Omental fat pad (tissue), 4 donors: ENCODE measurements around a stretch of chr10.

GRCh38 chr10:132311223-132311695, 3.5 kb upstream of the STK32C start:
- PRO-cap, result no peak
- RAMPAGE, long total RNA, 4 experiments, result no peak in any of the 4 experiments

- PRO-cap, result no peak
- RAMPAGE, long total RNA, 4 experiments, result no peak in any of the 4 experiments
Observed at GRCh38 chr10:132334954-132336122, 3.3 kb downstream of the LRRC27 start.

GRCh38 chr10:132536694-132537673, 603 bp upstream of the INPP5A start:
- PRO-cap, result no peak
- RAMPAGE, long total RNA, 4 experiments, result no peak in any of the 4 experiments

DNA sequence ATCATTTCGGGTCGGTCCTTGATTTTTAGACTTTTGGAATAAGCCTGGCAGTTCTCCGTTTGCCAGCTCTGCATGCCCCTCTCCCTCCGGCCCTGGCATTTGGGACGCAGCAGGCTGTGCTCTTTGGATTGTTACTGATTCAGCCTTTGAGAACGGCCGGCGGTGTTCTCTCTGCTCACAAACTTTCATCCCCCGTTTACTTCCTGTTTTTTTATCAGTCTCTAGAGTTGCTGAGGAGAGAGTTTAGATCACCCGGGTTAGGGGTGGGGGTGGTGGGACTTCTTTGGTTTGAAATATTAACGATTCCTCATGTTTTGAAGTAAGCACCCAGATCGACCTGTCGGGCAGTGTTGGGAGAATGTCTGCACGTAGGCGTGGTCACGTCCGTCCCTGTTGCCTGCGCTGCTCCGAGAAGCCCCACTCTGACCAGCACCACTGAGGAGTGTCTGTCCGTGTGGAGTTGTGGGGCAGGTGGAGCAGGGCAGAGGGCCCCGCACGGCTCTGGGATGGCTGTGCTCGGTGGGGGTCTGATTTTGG, 7.1 kb downstream of the INPP5A start:
- PRO-cap, result no peak
- RAMPAGE, long total RNA, 4 experiments, result no peak in any of the 4 experiments

- PRO-cap, result no peak
- RAMPAGE, long total RNA, 4 experiments, result no peak in any of the 4 experiments
Observed at GRCh38 chr10:132545535-132546111, 8.0 kb downstream of the INPP5A start.

DNA sequence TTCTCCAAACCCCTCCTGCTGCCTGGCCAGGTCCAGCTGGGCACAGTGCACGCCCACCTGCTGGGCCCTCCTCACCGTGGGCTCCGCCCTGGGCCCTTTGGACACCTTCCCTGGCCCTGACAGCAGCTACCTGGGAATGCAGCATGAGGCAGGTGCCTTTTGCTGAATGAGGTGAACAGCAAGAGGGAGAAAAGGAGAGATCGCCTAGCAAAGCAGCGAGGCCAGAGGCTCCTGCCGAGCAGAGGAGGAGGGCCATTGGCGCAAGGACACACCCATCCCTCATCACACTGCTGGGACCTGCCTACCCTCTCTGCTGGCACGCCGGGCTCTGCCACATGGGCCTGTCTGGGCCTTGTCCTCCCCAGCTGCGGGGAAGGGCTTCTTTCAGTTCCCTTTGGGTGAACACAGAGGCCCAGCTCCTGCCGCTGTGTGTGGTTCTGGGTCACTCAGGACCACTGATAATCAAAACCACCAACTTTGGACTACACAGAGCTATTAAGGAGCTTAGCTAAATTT, 33.5 kb downstream of the INPP5A start:
- PRO-cap, result no peak
- RAMPAGE, long total RNA, 4 experiments, result no peak in any of the 4 experiments

DNA sequence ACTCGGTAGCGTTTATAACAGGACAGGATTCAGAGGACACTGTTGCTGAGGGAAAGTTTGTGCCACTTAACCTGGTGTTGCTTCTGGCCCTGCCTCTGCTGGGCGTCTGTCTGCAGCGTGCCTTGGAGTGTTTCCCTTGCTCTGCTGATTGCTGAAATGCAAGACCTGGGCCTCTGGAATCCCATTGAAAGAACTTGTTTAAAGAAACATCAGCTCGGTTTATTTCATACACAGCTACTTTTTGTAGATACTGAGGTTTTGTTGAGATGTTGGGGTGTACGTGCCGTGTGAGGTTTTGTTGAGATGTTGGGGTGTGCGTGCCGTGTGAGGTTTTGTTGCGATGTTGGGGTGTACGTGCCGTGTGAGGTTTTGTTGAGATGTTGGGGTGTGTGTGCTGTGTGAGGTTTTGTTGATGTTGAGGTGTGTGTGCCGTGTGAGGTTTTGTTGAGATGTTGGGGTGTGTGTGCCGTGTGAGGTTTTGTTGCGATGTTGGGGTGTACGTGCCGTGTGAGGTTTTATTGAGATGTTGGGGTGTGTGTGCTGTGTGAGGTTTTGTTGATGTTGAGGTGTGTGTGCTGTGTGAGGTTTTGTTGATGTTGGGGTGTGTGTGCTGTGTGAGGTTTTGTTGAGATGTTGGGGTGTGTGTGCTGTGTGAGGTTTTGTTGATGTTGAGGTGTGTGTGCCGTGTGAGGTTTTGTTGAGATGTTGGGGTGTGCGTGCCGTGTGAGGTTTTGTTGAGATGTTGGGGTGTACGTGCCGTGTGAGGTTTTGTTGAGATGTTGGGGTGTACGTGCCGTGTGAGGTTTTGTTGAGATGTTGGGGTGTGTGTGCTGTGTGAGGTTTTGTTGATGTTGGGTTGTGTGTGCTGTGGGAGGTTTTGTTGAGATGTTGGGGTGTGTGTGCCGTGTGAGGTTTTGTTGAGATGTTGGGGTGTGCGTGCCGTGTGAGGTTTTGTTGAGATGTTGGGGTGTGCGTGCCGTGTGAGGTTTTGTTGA, 35.4 kb downstream of the INPP5A start:
- PRO-cap, result no peak
- RAMPAGE, long total RNA, 4 experiments, result no peak in any of the 4 experiments

DNA sequence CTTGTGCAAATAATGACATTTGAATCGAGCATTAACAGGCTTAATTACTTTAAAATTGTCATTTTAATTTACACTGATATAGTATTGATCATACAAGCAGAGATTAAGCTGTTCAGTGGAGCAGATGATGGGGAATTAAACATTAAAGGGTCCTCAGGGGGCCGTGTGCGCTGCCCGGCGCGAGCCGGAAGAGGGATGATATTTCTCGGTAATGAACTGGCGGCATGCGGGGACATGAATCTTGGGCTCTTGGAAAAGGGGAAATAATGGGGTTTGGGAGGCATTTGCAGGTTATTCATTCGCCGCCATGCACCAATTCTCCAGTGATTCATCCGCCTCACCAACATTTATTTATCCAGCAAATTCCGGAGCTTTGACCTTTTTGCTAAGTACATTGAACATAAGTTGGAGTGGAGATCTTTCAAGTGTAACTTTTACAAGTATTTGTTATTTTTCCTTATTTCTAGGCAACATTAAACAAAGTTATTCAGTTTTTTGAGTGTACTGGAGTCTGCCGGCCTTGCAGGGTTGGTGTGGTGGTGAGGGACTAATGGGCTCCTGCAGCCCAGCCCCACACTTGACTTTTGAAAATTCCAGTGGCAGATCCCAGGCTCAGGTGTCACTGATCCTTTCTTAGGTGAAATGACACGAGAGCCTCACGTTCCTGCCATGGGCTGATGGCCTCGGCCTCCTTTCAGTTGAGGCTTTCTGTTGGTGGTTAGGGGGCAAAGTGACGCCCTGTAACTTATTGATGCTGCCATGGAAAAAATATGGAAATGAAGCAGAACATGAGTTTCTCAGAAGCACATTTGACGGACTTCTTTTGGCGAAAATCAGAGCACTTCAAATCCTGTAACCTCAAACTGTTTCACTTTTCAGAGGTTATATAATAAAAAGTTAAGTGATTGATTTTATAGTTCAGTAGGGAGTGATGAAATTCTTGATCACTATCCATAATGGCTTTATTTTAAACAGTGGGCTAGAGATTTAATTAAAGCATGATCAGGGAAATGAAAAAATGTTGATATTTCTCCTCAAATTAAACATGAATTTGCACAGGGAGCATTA, 118.0 kb downstream of the NKX6-2 start:
- PRO-cap, result no peak
- RAMPAGE, long total RNA, 4 experiments, result no peak in any of the 4 experiments

DNA sequence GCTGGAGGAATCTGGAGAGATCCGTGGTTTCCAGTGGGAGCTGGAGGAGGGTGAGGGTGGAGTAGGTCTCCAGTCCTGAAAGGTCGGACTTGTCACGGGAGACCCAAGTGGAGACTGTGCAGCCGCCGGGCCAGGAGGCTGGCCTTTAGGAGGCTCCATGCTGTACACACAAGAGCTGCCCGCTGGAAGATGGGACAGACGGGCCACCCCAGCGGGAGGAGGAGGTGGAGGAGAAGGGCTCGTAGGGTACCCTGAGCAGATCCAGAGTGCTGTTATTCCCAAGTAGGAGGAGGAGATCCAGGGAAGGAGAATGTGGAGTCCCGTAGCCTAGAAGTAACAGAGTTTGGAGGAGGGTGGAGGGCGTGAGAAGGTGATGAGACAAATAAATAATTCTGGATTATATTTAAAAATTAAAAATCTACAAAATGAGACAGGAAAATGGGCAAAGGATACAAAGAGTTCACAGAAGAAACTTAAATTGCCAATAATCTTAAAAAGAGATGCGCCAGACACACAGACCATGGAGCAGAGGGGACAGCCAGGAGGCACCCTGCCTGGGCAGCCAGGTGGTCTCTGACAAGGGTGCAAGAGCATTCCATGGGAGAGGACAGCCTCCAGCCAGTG, 106.6 kb downstream of the NKX6-2 start:
- PRO-cap, result no peak
- RAMPAGE, long total RNA, 4 experiments, result no peak in any of the 4 experiments

- PRO-cap, result no peak
- RAMPAGE, long total RNA, 4 experiments, result no peak in any of the 4 experiments
Observed at GRCh38 chr10:132684877-132685940, 100.7 kb downstream of the NKX6-2 start.

GRCh38 chr10:132702996-132703532, 82.9 kb downstream of the NKX6-2 start:
- PRO-cap, result no peak
- RAMPAGE, long total RNA, 4 experiments, result no peak in any of the 4 experiments

DNA sequence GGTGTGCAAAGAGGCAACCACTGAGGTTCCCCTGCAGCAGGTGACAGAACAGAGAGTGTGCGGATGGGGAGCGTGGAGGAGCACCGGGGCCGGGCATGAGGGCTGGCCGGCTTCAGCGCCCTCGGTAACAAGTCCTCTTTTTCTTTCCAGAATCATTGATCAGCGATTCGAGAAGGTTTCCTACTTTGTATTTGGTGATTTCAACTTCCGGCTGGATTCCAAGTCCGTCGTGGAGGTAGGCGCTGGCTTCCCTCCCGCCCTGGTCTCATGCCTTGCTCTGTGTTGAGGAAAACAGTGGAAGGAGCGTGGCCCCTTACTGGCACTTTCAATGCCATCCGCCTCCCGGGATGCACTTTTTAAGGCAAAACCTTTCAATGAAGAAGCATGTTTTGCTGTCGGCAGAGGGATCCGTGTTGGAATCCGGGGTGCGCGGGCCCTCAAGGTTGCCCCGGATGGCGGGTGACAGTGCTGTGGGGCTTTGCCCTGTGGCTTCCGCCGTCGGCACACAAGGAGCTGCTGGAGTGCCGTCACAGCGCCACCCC, 59.2 kb downstream of the NKX6-2 start:
- PRO-cap, result no peak
- RAMPAGE, long total RNA, 4 experiments, result no peak in any of the 4 experiments

DNA sequence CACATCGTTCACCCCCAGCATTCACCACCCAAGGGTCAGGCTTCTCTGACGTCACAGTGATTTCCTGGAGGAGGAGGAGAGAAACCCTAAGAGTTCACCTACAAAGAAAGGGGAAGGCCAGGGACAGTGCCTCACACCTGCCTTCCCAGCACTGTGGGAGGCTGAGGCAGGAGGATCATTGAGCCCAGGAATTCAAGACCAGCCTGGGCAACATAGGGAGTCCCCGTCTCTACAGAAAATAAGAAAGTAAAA, 45.2 kb downstream of the NKX6-2 start:
- PRO-cap, result no peak
- RAMPAGE, long total RNA, 4 experiments, result no peak in any of the 4 experiments

DNA sequence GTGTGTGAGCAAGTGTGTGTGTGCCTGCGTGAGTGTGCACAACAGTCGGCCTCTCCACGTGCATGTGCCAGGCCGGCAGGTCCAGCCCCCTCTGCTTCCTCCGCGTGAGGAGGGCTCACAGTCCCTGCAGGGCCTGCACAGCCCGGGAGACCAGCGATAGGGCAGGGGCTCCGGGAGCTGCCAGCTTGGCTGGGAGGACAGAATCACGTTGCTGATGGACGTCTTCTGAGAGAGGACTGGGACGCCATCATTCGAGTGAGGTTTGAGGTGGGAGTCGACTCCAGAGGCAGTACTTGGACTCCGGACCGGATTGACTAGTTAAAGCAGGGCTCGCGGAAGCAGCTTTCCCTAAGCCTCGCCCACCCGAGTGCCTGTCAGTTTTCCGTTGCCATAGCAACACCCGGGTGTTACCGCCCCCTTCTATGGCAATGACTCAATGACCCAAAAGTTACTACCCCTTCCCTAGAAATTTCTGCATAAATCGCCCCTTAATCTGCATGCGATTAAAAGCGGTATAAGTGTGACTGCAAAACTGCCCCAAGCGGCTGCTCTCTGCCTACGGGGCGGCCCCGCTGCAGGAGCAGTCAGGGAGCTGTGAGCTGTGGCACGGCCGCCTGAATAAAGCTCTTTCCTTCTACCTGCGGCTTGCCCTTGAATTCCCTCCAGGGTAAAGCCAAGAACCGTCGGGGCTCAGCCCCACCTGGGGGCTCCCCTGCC, 19.7 kb upstream of the CFAP46 start:
- PRO-cap, result no peak
- RAMPAGE, long total RNA, 4 experiments, result no peak in any of the 4 experiments

DNA sequence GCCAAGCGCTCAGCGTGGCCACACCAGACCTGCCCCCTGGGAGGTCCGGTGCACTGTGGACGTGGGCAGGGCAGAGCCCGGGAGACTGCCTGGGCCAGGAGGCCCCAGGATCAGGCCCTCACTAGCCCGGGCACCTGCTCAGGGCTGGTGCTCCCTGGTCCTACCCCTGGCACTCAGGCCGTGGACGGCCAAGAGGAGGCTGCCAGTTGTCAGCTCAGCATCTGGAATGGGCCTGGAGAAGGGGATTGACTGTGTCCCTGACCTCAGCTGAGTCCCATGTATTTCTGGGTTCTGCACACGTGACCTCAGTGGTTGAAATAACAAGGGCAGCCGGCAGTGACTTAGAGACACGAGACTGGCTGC, 29.7 kb downstream of the ADGRA1 start:
- PRO-cap, result no peak
- RAMPAGE, long total RNA, 4 experiments, result no peak in any of the 4 experiments

GRCh38 chr10:133127488-133127864, 32.5 kb upstream of the KNDC1 start:
- PRO-cap, result no peak
- RAMPAGE, long total RNA, 4 experiments, result no peak in any of the 4 experiments

DNA sequence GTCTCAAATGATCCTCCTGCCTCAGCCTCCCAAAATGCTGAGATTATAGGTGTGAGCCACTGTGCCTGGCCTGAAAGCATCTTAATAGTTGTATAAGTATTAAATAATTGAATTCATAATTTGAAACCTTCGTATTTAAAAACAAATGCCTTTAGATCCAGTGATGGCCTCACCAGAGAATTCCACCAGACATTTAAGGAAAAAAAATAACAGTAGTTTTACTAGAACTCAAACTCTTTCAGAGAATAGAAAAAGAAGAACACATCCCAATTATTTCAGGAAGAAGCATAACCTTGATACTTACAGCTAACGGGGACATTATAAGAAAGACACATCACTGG, 6.2 kb upstream of the KNDC1 start:
- PRO-cap, result no peak
- RAMPAGE, long total RNA, 4 experiments, result no peak in any of the 4 experiments

DNA sequence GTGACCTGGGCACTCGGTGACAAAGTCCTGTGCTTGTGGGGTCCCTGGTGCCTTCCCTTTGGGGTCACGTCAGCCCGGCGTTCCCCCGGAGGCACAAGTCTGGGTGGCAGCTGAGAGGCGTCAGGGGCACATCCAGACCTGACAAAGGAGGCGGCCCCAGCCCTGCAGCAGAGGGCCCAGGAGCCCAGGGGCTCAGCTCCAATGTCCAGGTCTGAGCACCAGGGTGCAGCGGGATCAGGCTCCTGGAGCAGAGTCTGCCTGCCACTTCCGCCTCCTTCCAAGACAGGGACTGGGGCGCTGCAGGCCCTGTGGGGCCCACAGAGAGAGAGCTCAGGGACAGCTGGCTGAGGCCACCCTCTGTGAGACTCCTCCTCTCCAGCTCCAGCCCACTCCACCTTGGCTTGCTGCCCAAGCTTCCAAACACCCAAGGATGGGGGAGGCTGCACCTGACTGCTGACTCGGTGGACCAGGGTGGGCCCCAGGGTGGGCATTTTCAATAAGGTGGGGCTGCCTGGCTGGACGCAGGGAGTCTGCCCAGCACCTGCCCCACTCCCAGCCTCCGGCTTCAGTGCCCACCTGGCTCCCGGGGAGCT, 1.1 kb upstream of the KNDC1 start:
- PRO-cap, result no peak
- RAMPAGE, long total RNA, 4 experiments, result no peak in any of the 4 experiments

- PRO-cap, result no peak
- RAMPAGE, long total RNA, 4 experiments, result no peak in any of the 4 experiments
Observed at GRCh38 chr10:133238225-133238625, 570 bp downstream of the VENTX start.

DNA sequence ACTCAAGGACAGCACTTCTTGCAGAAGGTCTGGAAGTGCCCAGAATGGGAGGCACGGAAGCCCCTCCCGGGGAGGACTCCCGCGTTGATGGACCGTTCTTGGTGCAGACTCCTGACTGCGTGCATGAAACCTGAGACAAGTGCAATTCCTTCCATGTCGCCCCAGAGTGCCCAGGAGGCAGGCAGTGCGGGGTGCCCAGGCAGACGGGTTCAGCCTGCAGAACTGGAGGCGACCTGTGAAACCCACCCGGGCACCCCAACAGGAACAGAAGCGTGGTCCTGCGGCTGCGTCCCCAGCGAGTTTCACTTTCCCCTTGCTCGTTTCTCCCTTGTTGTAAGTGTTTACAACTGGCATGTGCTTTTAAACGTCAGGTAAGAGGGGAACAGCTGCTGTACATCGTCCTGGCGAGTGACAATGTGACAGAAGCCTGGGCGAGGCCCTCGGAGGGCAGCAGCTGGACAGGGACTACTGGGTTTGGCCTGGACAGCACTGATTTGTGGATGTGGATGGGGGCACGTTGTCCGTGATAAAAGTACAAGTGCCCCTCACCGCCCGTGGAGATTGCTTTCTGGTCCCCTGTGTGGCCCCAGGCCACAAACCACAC, 3.8 kb downstream of the VENTX start:
- PRO-cap, result no peak
- RAMPAGE, long total RNA, 4 experiments, result no peak in any of the 4 experiments